Helper T cell (primary cell): Measurements from ENCODE around the genes VMAC, RFX2, ACER1, PSPN and TNFSF14.

GRCh38 chr19:5904485-5904775 lies 242 bp upstream of the VMAC start:
- PRO-cap, 2 experiments = peak in 1 of 2 experiments; most common plus-strand start chr19:5904587 (in 1)

DNA sequence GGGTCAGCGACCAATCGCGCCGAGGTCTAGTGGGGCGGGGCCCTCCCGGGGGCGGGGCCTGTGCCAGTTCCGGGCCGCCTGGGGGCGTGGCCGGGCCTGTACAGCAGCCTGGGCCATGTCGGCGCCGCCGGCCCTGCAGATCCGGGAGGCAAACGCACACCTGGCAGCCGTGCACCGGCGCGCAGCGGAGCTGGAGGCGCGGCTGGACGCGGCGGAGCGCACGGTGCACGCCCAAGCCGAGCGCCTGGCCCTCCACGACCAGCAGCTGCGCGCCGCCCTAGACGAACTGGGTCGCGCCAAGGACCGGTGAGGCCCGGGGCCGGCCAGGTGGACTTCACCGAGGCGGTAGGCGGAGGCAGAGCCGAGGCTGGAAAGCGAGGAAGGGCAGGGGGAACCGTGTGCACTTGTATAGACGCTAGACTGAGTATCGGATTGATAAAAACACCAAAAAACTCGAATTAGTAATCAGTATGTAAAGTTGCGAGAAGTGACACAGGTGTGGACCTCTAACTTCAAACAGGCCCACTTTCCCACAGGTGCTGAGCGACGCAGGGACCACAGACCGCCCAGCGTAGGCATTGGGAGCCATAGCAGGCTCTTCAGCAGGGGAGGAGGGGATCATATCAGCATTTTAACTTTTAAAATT lies at the start of gene VMAC:
Gene VMAC (plus strand): TSS at position 97 of the 646 bp plus-strand sequence.
- PRO-cap, 2 experiments = peak in 2 of 2 experiments; most common plus-strand start position 138 of the sequence (in 2); most common minus-strand start position 433 of the sequence (in 1)

DNA sequence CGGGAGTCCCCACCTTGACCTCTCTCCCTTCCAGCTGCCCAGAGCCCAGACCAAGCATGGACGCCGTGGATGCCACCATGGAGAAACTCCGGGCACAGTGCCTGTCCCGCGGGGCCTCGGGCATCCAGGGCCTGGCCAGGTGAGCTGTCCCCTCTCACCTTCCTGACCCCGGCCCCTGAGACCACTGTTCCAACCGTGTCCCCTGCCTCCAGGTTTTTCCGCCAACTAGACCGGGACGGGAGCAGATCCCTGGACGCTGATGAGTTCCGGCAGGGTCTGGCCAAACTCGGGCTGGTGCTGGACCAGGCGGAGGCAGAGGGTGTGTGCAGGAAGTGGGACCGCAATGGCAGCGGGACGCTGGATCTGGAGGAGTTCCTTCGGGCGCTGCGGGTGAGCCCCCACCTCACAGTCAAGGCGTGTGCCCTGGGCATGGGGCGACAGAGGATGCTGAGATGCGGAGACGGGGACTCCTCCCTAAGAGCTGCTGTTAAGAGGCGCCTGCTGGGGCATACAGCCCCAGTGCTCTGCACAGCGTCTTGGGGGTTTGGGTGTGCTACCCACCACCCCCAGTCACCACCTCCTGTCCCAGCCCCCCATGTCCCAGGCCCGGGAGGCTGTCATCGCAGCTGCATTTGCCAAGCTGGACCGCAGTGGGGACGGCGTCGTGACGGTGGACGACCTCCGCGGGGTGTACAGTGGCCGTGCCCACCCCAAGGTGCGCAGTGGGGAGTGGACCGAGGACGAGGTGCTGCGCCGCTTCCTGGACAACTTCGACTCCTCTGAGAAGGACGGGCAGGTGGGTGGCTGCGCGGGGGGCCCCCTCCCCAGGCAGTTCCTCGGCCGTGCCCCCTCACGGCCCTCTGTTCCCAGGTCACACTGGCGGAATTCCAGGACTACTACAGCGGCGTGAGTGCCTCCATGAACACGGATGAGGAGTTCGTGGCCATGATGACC lies 574 bp downstream of the CAPS start:
- PRO-cap, 2 experiments = no peak in any of the 2 experiments

GRCh38 chr19:5936055-5937039 lies 22.3 kb downstream of the CAPS start:
- PRO-cap, 2 experiments = no peak in any of the 2 experiments

- PRO-cap, 2 experiments = no peak in any of the 2 experiments
These were observed 26.8 kb downstream of the RANBP3 start for GRCh38 chr19:5951044-5951734.

- PRO-cap, 2 experiments = no peak in any of the 2 experiments
These were observed 12.4 kb upstream of the RANBP3 start for GRCh38 chr19:5990361-5990734.

GRCh38 chr19:6056722-6056898 lies 53.7 kb downstream of the RFX2 start:
- PRO-cap, 2 experiments = no peak in any of the 2 experiments

DNA sequence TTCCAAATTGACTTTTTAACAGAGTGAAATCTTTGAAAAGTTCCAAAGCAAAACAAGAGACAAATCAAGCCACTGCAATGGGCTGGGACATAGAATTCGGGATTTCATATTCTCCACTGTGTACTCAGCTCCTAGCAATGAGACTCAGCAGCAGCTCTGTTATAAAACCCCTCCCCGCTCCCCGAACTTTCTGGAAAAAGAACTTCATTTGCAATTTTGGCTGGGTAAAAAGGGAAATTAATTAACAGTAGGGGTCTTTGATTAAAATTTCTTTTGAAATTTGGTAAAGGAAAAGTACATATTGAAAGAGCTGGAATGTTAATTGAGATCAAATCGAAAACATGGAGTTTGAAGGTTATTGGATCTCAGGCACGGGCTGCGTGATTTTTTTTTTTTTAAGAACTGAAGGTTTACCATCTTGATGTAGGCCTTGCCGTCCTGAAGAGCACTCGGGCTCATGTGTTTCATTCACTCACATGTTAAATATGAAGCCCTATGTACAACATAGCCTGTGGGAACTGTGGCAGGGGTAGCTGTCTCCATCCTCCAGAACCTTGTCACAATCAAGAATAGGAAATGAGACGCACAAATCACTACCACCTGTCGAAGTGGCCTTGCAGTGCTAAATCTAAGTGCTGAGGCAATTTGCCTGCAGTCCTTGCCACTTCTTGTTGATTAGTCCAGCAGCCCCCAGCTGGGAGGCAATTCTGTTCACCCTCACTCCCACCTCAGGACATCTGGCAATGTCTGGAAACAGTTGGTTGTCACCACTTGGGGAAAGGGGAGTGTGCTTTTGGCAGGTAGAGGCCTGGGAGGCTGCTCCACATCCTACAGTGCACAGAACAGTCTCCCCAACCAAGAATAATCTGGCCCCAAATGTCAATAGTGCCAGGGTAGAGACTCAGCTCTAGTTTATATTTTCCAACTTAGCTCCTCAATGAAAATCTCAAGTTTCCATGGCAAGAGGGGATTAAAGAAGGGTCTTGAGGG lies 10.9 kb downstream of the RFX2 start:
- PRO-cap, 2 experiments = no peak in any of the 2 experiments

DNA sequence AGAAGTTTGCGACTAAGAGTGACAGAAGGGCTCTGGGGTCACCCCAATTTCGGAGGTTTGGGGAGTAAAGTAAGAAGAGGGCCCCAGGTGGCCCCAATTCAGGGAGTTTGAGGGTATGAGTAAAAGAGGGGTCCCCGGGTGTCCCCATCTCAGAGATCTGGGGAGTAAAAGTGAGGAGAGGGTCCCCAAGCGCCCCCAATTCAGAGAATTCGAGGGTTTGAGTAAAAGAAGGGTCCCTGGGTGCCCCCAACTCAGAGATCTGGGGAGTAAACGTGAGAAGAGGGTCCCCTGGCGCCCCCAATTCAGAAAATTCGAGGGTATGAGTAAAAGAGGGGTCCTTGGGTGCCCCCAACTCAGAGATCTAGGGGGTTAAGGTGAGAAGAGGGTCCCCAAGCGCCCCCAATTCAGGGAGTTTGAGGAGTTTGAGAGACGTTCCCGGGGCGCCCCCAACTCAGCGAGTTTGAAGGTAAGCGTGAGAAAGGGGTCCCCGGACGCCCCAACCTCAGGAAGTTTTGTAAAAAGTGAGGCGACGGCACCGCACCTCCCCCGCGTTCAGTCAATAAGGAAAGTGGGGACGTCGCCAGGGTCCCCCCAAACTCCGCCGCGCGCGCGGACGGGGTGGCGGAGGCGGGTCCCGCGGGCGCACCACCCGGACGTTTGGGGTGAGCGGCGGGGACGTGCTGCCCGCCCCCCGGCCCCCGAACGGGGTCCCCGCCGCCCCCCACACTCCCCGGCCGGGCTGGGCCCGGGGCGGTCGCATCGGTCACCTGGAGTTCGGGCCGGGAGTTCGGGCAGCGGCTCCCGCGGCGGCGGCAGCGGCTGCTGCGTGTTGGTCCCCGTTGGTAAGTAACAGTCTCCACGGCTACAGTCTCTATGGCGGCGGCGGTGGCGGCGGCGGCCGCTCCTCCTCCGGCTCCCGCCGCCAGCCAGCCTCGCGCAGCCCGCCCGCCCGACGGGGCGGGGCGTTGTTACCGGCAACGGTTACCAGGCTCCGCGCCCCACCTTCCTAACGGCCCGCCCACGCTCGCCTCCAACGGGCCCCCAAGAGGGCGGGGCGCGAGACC lies at the start of gene RFX2:
Gene RFX2 (minus strand): TSS at position 875 of the 1,064 bp plus-strand sequence.
- PRO-cap, 2 experiments = peak in 2 of 2 experiments; most common minus-strand start position 848 of the sequence (in 2)

GRCh38 chr19:6161586-6161960 lies 26.1 kb downstream of the ACSBG2 start:
- PRO-cap, 2 experiments = no peak in any of the 2 experiments

DNA sequence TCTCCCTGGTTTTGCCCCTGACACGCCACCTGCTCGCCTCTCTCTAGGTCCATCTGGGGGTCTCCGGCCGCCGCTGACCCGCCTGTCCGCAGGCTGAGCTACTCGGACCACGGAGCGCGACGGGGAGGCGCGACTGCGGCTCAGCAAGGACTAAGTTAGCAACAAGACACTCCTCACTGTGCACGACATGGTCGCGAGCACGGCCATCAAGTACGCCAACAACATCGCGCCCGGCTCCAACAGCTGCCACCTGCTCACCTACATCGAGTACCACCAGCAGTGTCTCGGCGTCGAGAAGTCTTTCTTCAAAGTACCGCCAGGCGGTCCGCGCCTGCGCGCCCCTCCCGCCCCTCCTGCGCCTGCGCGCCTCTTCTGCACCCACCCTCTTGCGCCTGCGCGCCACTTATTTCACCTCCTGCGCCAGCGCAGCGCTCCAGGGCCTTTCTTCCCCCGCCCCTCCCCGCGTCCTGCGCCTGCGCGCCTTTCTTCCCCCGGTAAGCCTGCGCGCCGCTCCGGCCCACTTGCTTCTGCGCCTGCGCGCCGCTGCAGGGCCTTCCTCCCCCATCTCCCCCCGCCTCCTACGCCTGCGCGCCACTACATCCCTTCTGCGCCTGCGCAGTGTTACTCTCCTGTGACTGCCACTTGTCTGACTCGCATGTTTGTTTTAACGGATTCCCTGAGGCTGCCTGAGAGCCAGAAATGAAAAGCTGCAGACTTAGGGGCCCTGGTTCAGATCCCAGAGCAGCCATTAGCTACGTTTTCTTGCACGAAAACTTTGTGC lies 63.9 kb downstream of the ACSBG2 start:
- PRO-cap, 2 experiments = peak in 2 of 2 experiments; most common plus-strand start position 266 of the sequence (in 2); most common minus-strand start position 271 of the sequence (in 1)

DNA sequence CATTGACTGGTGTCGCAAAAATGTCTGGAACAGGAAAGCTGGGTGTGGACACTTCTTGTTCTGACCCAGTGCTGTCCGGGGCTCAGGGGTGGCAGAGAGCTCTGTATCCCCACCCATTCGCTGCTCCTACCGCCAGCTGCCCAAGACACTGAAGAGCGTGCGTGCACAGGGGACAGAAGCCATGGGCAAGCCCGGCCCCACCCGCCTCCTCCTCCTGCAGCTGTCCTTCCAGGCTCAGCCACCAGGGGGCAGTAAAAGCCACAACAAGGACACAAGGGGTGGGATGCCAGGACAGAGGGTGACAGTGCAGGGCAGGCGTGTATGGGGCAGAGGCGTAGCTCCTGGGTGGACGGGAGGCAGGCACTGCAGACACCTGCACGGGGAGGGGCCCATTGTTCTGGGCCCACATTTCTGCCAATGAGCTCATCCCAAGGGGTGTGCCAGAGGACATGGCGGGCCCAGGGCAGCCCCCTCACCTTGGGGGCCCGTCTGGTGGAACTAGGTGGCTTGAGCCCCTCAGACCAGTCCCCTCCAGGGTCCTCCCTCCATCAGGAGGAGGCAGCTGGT lies 61.3 kb downstream of the MLLT1 start:
- PRO-cap, 2 experiments = no peak in any of the 2 experiments

DNA sequence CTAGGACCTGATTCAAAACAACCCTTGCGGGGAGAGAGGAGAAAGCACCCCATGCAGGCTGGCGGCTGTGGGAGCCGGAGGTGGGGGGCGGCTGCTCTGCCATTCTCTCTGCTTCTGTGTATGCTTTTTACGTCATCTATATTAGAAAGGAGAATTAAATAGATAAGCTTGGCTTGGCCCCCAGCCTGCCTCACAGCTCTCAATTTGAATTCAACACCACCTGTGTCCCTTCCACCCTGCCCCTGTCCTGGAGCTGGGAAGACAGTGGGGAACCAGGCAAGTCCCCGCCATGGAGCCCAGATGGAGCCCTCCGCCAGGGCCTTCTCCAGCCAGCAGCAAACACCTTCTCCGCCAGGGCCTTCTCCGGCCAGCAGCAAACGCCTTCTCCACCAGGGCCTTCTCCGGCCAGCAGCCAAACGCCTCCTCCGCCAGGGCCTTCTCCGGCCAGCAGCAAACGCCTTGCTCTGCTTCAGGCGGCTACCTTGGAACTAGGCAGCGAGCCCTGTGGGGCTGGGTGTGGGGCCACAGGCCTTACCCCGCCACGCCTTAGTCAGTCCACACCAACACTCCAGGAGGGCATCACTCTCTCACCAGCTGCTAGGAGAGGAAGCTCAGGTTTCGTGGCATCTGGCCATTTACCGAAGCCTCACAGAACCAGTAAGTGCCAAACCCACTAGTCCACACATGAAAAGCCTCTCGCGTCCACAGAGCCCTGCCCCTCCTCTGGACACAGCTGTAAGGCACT lies 41.2 kb downstream of the MLLT1 start:
- PRO-cap, 2 experiments = no peak in any of the 2 experiments

DNA sequence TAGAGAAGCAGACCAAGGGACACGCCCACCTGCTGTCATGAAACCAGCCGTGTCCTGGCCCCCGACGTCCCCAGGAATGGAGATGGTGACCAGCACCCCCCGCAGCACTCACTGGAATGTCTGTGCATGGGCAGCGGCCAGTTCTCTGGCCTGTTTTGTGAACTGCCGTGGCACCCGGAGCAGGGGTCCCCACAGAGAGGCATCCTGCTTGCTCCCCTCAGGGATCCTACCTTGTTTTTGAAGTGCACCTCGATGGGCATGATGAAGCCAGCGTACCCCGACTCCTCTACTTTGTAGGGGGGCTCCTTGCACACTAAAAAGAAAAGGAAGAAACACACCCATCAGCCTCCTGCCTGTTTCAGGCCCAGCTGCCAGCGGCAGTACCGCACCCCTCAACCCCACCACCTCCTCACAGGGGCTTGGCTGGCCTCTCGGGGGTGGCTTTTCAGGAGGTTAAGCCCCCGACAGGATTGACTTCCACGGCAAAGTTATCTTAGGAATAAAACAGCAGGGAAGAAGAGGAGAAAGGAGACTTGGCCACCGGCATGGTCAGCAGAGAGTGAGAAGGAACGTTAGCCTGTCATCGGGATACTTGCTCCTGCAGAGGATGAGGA lies 17.7 kb downstream of the MLLT1 start:
- PRO-cap, 2 experiments = no peak in any of the 2 experiments

DNA sequence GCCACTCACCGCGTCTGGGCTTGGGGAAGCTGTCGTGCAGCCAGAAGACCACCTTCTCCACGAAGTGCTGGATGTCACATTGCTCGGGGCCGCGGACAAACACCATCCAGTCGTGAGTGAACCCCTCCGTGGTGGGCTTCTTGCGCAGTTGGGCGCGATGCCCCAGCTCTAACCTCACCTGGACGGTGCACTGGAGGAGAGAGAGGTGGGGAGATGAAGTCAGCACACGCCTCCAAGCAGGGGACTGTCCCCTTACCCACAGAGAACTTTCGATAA lies 9.3 kb downstream of the MLLT1 start:
- PRO-cap, 2 experiments = no peak in any of the 2 experiments

DNA sequence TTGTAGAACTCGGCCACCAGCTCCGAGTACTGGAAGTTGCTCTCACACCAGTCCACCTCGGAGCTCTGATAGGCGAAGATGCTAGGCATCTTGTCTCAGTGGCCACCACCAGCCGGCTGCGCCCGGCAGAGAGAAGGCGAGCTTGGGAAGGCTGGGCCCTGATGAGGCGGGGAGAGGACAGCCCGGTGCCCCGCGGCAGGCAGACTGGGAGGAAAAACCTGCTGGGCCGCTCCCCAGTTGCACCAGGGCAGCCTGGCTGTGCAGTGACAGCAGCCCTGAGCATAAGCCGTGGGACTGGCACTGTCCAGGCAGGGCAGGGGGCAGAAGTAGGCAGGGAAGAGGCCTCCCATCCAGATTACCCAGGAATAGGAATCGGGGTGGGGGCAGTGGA lies at the start of gene ACER1:
Gene ACER1 (minus strand): TSS at position 150 of the 391 bp plus-strand sequence.
- PRO-cap, 2 experiments = no peak in any of the 2 experiments

DNA sequence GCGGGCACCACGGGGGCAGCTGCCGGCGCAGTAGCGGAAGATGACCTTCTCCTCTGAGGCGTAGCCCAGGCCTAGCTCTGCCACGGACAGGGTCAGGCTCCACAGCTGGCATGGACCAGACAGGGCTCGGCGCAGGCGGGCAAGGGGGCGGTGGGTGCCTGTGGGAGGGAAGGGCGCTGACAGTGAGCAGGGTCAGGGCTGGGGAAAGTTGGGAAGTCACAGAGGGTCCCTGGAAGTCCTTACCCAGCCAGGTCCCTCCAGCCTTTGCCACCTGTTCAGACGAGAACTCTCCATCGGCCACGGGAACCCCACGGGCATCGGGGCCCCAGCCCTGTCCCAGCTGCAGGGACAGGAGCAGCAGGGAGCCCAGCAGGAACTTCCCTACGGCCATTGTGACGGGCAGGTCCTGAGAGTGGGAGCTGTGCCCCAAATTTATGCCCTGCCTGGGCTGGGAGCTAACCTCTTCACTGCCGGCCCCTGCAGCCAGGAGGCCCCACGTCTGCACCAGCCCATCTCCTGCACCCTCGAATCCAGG lies at the start of gene PSPN:
Gene PSPN (minus strand): TSS at position 475 of the 535 bp plus-strand sequence.
- PRO-cap, 2 experiments = no peak in any of the 2 experiments

DNA sequence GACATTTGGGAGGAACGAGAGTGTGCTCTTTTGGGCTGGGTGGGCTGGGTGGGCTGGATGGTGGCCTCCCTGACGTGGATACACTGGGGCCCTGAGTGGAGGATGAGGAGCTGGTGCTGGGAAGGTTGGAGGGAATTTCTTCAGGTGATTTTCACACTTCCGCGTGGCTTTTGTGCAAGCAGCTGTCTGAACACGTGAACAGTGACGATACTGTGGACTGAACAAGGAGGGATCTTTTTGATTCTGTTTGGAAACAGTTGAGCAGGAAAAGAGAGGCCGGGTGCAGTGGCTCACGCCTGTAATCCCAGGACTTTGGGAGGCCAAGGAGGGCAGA lies 9.0 kb upstream of the GTF2F1 start:
- PRO-cap, 2 experiments = no peak in any of the 2 experiments

GRCh38 chr19:6516781-6517415 lies 13.9 kb upstream of the TNFSF9 start:
- PRO-cap, 2 experiments = no peak in any of the 2 experiments

DNA sequence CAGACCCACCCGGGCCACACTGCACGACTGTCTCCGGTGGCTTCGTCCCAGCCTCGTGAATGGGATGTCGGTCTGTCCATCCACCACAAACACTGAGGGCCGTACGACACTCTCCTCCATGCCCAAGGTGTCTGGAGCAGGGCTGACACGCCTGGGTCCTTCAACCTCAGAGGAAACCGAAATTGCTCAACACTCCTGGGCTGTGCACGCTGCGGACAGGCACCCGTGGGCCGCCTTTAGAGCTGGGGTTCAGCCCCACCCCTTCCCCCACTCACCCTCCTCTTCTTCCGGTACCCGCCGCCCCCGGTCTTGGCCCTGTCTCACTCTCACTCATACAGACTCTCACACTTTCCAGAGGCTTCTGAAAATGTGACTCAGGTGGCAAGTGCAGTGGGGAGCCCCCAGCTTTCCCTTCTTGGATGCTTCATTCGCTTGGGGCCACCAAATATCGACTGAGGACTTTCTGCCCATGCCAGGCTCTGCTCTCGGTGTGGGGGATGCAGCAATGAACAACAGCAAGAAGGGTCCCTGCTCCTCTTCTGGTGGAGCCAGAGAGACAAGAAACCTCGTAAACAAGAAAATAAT lies at the start of gene TNFSF14:
Gene TNFSF14 (minus strand): TSS at position 211 of the 585 bp plus-strand sequence.
- PRO-cap, 2 experiments = peak in 2 of 2 experiments; most common plus-strand start position 345 of the sequence (in 2); most common minus-strand start position 94 of the sequence (in 2)